Bronchus (tissue), 1 donor: ENCODE measurements around a stretch of chr11.

GRCh38 chr11:9572670-9572836, 917 bp upstream of the WEE1 start:
- PRO-cap = bidirectional peak, plus-strand start at chr11:9572894, minus-strand start at chr11:9572763

DNA sequence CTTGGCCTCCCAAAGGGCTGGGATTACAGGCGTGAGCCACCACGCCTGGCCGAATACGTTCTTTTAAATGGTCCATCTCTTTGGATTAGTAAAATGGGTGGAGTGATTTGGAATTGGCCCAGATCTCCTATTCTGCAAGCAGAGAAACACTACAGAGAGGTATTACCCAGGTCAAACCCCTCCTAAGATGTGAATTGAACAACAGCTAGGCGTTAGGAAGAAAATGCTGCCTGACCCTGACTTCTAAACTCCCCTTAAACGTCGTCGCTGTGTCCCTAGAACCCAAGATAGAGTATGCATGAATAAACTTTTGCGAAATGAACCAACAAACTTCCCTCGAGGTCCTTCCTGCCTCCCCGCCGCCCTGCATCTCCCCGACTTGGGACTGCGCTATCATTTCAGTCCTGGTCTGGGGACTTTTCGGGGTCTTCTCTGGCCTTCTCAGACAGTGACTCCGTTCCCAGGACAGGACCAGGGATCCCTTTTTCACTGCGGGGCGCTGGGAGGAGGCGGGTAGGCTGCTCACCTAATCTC, 513 bp upstream of the SWAP70 start:
- PRO-cap = no peak

GRCh38 chr11:9716346-9717292, 52.7 kb downstream of the SWAP70 start:
- PRO-cap = unidirectional peak, minus-strand start at chr11:9716884

DNA sequence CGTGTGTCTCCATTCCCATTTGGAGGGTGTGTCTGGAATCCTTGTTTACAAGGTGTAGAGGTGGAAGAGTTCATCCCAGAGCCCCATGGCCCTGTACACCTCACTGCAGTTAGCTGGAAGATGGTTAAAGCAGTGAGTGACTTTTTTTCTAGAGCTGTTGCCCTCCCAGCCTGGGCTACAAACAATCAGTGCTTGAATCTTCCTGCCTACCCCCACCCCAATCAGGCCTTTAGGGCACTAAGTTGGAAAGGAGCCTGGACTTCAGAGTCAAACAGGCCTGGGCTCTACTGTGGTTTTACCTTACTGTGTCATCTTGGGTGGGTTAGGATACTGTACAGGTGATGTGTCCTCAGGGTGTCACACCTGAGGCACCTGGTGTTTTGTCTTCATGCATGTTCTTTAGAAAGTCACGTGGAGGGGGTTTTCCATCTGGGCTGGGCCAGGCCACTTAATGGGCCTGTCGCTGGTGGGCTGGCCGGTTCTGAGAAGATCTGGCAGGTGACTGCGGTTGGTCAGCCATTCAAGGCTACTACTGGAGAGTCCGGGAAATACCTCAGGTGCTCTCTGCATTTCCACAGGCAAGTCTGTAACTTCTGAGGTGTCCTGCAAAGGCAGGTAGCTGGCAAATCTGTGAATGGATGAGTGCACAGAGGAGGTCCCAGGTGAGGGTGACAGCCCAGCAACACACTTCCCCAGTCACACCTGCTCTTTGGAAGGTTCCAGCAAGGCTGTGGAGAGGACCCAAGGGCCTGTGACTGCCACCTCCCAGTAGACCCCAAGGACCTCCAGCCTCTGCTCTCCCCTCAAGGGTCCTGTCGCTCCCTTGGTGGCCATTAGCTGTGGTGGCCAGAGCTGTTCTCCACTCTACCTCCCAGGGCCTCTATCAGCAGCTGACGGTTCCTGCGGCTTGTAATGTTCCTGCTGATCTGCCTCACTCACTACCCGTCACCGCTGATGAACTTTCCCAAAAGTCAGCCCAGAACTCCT, 92.7 kb downstream of the SWAP70 start:
- PRO-cap = no peak

GRCh38 chr11:9765382-9766079, 101.7 kb downstream of the SWAP70 start:
- PRO-cap = no peak

DNA sequence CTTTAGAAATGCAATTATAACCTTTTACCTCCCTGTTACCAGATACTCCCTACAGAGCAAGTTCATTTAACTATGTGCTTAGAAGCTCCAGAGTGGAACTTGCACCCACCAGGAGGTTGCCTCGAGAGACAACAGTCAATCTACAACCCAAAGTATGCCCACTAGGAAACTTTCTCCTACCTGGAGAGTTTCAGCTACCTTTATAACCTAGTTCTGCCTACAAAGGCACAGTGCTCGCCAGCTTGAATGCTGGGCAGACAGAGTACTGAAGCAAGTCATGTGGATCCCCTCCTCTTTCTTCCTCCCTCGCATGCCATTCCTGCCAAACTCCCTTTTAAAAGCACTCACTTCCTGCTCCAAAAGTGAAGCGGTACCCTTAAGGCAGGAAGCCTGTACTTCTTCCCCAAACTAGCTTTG, 258.9 kb downstream of the SWAP70 start:
- PRO-cap = no peak

- PRO-cap = no peak
Observed at GRCh38 chr11:10187265-10187958, 106.6 kb downstream of the SBF2 start.

GRCh38 chr11:10294421-10295145, 564 bp upstream of the SBF2 start:
- PRO-cap = no peak

GRCh38 chr11:10413928-10414692, 41.0 kb upstream of the AMPD3 start:
- PRO-cap = no peak

- PRO-cap = no peak
Observed at GRCh38 chr11:10592398-10592692, 23.9 kb upstream of the LYVE1 start.

GRCh38 chr11:10654302-10654700, 39.3 kb downstream of the IRAG1 start:
- PRO-cap = no peak

DNA sequence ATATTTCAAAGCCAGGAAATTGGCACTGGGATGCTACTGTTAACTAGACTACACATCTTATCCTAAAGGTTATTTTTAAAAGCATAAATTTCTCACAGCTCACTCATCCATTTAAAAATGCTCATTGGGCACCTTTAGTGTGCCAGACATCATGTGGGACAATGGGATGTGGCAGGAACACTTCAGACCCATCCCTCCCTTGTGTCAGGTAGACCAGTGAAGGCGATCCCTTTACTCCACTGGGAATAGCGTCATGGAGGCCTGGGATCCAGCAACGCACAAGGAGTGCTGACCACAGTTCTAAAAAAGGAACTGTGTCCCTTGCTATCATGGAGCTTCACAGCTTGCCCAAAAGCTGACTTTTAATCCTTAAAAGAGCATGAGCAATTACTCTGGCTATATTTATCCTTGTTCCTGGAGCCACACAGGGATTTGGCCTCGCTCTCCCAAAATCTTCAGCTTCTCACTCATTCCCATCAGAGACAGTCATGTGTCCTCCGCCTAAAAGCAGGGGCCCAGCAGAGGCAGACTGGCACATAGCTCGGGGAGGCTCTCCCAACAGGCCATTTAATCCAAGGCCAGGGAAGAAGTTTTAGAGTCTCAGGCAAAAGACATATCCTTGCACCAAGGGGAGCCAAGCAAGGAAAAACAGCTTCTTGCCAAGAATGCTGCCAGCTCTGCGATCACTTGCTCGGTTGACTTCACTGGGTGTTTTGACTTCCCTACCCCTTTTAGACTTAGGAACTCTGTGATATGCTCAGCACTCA, 3.4 kb upstream of the IRAG1 start:
- PRO-cap = no peak

DNA sequence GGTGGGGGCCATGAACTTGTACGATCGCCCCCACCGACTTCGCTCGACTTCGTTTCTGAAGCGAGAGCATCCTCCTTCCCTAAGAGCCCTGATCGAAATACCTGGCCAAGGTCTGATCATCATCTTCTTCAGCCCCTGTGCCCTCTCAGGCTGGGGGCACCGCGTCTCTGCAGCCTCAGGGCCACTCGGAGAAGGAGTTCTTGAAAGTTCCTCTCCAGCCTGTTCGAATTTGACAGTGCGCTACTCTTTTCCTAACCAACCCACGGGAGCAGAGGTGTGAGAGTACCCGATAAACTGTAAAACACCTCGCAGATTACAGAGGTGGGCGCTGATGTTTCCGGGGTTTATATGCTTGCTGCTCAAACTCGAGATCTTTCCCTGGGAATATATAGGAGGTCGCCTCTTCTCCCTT, 440 bp downstream of the CTR9 start:
- PRO-cap = no peak

- PRO-cap = no peak
Observed at GRCh38 chr11:10927461-10927915, 69.6 kb upstream of the ZBED5 start.

DNA sequence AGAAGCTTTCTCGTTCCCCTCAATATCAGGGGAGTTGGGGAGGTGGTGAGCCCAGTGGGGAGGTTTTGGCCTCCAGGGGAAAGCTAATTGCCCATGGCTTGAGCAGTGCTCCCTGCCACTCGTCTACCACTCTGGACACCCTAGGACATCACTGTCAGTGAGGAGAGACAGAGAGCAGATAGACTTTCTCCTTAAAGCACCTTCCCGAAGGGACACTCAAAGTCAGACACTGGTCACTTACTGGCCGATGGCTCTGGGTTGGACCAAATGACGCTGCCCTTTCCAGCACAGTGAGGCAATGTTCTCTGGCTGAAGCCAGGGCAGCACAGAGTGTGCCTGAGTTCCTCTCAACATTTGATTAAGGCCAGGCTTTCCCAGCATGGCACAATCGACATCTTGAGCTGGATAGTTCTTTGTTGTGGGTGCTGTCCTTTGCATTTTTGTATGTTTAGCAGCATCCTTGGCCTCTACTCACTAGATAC, 206.3 kb downstream of the CSNK2A3 start:
- PRO-cap = no peak

- PRO-cap = no peak
Observed at GRCh38 chr11:11155557-11156431, 197.3 kb downstream of the CSNK2A3 start.

DNA sequence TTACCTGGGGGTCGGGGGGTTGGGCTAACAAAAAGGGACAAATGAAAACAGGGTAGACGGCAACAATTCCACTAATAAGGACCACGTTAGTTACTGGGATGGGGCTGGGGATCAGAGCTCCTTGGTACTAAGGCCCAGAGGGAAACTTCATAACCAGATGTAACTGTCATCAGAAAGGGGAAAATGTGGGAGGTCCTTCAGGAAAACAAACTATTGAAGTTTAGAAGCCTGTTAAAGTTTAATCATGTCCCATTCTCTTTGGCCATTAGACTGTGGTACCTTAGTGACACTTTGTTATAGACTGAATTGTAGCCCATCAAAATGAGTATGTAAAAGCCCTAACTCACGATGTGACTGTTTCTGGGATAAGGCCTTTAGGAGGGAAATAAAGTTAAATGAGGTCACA, 27.2 kb upstream of the USP47 start:
- PRO-cap = no peak

DNA sequence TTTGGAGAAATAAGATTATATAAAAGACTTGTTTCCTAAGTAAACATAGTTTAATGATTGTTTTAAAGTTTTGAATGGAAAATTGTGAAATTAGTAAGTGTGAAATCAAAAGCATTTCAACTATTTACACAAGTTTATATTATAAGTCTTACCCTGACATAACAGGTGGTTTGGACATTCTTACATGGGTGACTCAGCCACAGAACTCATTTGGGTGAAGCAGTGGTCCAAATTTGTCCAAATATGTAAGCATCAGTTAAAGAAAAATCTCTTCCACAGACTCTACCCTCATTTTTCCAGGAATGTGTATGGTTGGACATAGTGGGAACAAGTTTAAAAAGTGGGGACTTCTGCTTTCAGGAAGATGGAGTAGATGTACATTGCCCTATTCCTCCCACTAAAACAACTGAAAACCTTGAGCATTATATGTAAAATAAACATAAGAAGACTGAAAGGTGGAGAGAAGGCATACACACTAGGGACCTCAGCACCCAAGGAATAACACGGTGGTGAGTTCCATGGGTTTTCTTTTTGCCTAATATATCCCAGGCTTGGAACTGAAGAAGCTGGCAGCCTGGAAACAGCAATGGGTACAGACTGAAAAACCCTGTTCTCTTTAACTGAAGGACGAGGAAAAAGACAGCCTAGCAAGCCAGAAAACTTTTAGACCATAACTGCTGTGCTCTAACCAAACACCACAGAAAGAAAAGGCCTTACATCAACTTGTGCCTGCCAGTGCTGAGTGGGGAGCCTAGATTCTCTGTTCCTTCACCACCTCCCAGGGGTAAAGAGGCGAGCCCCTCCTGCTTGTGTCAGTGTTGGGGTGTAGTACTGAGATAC, 68.2 kb downstream of the USP47 start:
- PRO-cap = no peak

DNA sequence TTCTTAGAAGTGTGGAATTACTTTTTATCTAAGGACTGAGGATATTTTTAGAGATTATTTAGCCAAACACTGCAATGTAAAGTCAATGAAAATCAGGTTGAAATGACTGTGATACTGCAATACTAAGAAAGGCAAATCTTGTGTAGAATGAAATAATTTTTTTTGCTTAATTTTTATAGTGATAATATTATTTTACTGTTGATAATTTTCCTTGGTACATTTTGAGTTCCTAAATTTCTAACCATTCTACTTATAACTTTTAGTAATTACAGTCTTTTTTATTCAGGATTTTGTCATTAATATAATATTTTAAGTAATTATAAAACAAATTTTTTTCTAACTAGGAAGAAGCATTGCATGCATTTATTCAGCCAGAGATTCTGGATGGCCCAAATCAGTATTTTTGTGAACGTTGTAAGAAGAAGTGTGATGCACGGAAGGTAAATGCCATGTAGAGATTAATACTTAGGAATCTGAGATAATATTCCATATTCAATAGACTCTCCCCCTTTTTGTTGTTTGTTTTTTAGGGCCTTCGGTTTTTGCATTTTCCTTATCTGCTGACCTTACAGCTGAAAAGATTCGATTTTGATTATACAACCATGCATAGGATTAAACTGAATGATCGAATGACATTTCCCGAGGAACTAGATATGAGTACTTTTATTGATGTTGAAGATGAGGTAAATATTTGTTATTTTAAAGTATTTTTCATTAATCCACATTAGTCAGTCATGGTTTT, 78.2 kb downstream of the USP47 start:
- PRO-cap = no peak

DNA sequence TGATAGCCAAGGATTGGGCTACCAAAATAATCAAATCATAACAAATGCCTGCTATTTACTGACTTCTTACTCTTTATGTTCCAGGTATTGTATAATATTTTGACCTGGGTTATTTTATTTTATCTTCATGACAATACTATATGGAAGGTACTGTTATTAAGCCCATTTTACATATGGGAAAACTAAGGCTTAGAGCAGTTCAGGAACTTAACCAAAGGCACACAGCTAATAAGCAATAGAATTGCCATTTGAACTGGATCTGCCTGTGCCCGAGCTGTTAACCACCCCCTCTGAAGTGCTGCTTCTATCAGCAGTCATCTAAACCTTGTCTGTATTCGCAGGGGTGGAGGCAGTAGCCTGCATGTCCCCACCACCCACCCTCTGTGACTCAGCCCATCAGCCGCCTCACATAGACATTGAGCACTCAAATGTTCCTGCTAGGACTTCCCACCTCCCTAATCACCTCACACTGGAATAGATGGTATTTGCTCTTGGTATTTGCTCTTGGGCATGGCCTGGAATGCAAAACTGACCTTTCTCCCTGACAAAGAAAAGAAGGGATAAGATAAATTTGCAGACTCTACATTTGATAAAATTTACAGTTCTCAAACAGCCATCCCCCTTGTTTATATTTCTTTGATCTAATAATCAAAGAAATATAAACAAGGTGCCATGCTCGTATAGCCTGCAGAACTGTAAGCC, 16.2 kb downstream of the DKK3 start:
- PRO-cap = no peak